Heart (tissue), 3 donors: ENCODE measurements around a stretch of chr6.

- RAMPAGE, long total RNA, 2 experiments, result no peak in any of the 2 experiments
Observed at GRCh38 chr6:19849545-19850264, 12.5 kb downstream of the ID4 start.

DNA sequence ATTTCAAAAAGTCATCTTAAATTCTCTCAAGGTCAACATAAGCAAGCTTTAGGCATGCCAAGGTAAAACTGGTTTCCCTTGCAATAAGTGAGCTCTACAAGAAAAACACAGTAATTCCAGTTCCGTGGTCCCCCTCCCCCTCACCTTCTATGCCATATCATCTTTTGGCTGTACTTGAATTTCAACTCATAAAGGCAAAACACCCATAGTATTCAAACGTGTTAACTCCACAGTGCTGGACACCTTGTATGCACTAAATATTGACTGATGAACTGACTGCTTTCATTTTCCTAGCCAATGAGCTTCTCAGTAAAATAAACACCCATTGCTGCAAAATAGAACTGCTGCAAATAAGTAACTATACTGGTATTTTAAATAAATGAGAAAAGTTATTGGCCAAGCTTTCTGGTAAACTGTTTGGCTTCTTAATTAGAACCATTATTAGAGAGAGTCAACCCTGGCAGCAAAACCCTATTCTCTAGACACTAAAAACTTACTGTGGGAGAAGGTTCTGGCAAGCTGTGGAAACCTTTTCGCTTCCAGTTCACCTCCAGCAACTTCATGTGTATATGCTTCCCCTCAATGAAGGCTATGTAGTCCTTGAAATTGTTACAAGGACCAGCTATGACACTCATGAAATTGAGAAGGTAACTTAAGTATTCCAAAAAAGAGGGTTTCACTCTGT is 86.1 kb downstream of the MBOAT1 start:
- RAMPAGE, long total RNA, 2 experiments, result no peak in any of the 2 experiments

- RAMPAGE, long total RNA, 2 experiments, result no peak in any of the 2 experiments
Observed at GRCh38 chr6:20134108-20134460, 78.2 kb downstream of the MBOAT1 start.

DNA sequence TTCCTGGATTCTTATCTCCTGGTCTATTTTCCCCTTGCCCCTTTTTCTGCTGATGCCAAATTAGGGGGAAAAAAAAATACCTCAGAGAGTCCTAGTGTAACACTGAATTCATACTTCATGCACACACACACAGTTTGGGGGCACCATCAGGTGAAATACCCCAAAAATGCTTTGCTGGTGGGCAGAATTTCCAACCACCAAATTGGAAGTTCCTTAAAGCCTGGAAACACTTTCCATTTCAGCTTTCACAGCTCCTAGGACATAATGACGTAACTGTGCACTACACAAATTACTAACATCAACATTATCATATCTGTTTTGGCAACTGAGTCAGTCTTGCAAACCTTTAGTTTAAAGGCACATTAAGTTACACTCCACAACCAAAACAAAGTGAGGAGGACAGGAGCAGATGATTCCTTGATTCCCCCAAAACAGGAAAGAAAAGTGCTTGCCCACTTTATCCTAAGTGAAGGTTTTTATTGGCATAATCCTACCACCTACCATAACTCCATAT is 3.6 kb downstream of the MBOAT1 start:
- RAMPAGE, long total RNA, 2 experiments, result no peak in any of the 2 experiments

DNA sequence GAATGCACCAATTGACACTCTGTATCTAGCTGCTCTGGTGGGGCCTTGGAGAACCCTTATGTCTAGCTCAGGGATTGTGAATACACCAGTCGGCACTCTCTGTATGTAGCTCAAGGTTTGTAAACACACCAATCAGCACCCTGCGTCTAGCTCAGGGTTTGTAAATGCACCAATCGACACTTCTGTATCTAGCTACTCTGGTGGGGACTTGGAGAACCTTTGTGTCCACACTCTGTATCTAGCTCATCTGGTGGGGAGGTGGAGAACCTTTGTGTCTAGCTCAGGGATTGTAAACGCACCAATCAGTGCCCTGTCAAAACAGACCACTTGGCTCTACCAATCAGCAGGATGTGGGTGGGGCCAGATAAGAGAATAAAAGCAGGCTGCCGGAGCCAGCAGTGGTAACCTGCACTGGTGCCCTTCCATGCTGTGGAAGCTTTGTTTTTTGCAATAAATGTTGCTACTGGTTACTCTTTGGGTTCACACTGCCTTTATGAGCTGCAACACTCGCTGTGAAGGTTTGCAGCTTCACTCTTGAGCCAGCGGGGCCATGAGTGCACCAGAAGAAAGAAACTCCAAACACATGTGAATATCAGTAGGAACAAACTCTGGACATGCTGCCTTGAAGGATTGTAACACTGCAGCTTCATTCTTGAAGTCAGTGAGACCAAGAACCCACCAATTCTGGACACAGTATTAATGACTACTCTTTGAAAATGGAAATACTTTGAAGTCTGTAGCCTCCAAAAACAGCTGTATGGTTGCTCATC is 89.8 kb upstream of the MBOAT1 start:
- RAMPAGE, long total RNA, 2 experiments, result no peak in any of the 2 experiments

DNA sequence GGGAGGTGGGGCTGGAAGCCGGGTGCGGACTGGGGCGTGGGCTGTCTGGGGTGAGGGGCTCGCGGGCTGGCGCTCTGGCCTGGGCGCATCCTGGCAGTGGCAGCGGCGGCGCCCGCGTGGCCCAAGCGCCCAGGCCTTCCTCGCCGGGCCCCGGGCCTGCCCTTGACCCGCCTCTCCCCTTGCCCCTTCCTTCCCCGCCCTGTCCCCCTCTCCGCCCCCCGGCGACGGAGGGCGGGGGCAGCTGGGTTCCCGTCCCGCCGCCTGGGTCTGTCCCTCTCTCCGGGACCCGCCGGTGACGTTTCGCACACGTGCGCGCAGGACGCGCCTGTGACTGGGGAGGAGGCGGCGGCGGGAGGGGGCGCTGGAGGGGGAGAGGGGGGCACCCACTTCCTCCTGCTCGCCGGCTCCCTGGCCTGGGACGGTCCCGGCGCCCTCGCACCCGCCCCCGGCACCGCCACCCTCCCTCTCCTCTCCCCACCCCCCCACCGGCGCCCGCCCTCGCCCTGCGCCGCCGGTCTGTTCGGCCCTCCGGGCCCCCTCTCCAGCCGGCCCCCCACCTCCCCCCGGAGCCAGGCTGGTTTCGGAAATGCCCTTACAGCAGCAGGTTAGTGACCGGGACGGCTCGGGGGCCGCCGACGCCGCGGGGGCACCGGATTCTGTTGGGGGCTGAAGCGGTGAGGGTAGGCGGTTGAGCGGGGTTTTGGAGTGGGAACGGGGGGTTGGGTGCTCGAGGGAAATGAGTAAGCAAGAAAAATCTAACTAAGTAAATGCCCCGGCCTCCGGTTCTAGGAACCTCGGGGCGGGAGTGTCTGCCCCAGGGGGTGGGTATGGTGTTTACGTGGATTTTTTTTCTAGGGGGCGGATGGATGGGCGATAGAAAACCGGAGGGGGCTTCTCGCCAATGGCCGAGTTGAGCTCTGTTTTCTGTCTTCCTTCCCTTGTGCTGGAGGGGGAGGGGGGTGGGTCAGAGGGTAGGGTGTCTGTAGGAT is 1.8 kb downstream of the E2F3 start:
- RAMPAGE, long total RNA, 2 experiments, result no peak in any of the 2 experiments

DNA sequence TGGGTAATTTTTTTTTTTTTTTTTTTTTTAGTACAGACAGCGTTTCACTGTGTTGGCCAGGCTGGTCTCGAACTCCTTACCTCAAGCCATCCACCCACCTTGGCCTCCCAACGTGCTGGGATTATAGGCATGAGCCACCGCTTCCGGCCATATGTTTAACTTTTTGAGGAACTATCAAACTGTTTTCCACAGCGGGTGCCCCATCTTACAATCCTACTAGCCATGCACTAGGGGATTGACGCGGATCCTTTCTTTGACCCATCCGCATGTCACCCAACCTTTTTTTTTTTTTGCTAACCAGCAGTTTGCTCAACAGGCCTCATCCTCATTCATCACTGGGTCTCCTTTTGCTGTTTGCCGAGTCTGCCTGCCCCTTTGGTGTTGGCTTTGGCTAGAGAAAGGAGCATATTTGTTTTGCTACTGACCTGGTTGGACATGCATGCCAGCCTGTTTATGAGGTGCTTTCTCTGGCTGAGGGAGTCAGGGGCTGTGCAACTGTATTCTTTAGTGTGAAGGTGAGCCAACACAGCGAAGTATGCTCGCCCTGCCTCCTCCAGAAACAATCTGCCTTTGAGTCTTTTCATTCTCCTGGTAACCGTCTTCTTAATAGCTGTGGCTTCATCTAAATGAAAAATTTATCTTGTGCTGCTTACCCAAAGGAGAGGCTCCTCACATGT is 40.2 kb downstream of the E2F3 start:
- RAMPAGE, long total RNA, 2 experiments, result no peak in any of the 2 experiments

DNA sequence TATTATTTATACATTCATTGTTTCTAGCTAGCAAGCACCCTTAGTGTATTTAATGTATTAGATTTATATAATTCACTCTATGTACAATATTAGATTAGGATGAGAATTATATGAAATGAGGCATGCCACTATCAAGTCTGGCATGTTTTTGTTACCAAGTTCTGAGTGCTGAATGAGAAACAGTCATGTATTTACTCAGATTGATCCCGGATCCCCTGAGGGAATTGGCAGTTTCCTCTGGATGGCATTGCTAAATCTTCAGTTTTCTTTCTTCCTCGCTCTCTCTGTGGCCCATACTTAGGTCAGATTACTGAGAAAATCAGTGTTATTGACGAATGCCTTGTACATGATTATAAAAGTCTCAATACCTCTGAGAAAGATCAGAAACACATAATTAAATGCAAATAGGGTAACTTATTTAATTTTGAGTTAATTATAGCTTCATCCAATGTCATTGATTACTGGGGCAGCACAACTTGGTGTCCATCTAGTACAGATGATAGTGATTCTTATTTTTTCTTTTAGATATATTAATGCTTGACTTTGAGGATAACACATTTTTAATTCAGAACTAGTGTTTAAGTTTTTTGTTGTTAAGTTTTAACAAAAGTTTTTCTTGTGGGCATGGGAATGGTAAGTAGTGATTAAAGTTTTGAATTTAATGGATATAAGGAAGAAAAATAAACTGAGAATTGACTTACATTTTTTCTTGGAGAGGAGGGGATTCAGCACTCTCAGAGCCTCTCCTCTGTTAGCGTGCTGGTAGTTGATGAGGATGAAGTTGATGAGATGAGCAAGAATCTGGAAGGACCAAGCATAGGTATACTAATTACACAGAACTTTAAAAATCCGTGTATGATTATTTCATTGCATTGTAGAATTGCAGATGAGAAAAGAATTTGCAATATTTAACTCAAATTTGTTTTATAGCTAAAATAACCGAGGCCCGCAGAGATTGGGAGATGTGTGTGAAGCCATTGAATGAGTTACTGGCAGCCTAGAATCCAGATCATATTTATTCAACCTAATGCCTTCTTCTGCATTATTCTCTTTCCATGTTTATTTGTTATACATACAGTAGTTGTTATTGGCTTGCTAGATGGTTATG is 66.9 kb downstream of the CDKAL1 start:
- RAMPAGE, long total RNA, 2 experiments, result no peak in any of the 2 experiments

- RAMPAGE, long total RNA, 2 experiments, result no peak in any of the 2 experiments
Observed at GRCh38 chr6:21258505-21258975, 335.0 kb upstream of the SOX4 start.

GRCh38 chr6:21523679-21524184 is 69.8 kb upstream of the SOX4 start:
- RAMPAGE, long total RNA, 2 experiments, result no peak in any of the 2 experiments

DNA sequence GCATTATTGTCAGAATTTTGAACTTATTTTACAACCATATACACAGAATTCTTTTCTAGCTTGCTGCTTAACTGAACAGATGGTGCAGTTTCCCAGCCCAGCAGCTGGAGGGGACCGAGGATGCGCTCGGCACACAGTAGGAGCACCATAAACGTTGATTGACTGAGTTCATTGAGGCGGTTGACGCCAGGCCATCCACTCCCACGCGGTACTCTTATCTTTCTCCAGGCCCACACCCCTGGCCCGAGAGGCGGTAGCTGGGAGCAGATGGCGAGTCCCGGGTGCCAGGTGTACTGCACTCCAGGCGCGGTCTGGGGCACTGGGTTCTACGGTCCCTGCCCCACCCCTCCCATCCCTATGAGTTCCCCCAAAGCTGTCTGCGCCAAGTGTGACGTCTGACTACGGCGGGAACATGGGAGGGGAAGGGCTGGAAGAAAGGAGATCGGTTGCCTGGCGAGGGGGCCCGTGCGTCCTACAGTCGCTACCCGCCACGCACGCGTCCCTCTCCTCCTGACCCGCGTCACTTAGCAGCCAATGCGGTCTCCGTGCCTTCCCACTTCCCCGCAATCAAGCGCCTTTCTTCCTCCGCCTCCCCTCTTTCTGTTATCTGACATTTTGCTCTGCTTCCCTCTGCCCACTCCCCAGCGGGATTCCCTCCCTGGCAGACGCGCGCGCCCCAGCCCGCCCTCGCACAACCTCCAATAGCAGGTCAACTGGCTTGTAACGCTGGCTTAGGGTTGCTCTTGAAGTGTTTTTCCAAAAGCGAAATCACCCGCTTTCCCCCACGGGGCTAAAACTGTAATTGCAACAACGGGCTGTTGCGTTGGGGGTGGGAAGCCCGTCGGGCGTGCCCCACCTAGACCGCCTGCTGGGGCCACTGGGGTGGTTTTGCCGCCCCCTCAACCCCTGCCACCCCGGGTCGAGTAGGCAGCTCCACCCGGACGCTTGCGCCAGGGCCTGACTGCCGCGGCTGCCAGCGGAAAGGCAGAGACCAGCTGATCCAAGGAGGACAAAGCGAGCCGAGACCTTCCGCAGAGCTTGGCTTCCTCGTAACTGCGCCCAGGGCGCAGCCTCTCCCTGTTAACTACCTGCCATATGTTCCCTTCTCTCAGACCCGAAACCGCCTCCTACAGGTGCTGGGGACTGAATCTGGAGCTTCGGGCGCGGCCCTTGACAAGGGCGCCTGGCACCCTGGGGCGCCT is 6.3 kb upstream of the SOX4 start:
- RAMPAGE, long total RNA, 2 experiments, result no peak in any of the 2 experiments

DNA sequence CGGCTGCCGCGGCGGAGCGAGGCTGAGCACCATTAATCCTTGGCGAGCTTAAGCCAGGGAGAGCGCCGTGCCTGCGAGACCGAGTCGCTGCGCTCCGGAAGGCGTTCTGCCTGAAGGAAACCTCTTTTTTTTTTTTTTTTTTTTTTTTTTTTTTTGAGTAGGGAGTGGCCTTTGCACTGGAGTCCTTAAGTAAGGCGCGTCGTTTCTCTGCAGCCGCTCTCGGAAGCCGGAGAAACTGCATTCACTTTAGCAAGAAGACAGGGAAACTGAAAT is 4.8 kb upstream of the SOX4 start:
- RAMPAGE, long total RNA, 2 experiments, result no peak in any of the 2 experiments

DNA sequence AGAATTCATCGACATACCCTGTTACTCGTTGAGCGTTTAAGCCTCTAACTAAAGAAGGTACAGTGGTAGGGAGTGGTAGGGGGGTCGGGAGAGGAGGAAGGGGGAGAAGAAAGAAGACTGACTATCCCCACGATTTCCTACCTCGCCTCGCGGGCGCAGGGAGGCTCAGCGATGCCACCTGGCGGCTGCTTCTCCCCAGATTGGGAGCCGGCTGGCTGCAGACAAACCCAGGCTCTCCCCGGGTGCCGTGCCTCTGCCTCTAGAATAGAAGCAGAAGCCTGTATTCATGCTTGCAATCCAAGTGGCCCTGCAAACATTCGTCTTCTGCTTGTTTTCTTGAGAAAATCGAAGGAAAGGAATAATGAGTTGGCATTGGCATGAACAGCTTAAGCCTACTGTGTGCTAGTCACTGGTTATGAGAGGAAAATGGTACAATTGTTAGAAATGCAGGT is 4.3 kb upstream of the SOX4 start:
- RAMPAGE, long total RNA, 2 experiments, result no peak in any of the 2 experiments

- RAMPAGE, long total RNA, 2 experiments, result no peak in any of the 2 experiments
Observed at GRCh38 chr6:21595508-21596191, 2.1 kb downstream of the SOX4 start.

GRCh38 chr6:21608659-21609190 is 15.2 kb downstream of the SOX4 start:
- RAMPAGE, long total RNA, 2 experiments, result no peak in any of the 2 experiments

- RAMPAGE, long total RNA, 2 experiments, result no peak in any of the 2 experiments
Observed at GRCh38 chr6:21769292-21770017, 175.9 kb downstream of the SOX4 start.

- RAMPAGE, long total RNA, 2 experiments, result no peak in any of the 2 experiments
Observed at GRCh38 chr6:21855730-21856777, 262.5 kb downstream of the SOX4 start.

- RAMPAGE, long total RNA, 2 experiments, result no peak in any of the 2 experiments
Observed at GRCh38 chr6:21992143-21992664, 304.6 kb downstream of the PRL start.

DNA sequence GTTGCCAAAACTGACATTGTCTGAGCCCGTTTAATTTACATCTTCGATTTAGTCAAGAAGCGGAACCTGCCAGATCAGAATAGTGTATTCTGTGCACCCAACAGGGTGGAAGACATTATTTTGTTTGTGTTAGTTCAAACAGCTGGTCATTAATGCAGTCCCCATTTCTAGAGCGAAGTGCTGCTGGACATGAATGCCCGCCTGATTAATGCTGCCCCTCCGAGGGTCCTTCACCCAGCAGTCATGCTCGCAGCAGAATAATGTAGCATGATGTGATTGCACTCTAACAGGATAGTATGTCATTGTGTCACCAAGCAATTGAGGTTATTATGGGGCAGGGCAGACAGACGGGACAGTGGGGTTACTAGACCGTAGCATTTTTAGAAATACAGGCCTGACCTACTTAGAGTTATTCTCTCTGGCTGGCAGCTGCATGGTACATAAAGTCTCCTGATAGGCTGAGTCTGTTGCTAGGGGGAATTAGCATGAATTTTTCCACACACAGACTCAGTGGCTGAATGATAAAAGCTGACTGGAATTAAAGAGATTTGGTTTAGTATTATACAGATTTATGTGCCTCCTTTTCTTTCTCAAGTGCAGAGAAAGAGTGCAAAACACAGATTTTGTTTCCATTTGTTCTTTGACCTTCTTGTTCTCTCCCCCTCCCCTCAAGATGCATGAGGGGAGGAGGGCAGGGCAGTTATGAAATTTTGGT is 147.1 kb downstream of the PRL start:
- RAMPAGE, long total RNA, 2 experiments, result no peak in any of the 2 experiments

GRCh38 chr6:24667431-24667820 is 549 bp downstream of the ACOT13 start:
- RAMPAGE, long total RNA, 2 experiments, result no peak in any of the 2 experiments